Ascending aorta (tissue), 1 donor: ENCODE results near the gene STRBP.

DNA sequence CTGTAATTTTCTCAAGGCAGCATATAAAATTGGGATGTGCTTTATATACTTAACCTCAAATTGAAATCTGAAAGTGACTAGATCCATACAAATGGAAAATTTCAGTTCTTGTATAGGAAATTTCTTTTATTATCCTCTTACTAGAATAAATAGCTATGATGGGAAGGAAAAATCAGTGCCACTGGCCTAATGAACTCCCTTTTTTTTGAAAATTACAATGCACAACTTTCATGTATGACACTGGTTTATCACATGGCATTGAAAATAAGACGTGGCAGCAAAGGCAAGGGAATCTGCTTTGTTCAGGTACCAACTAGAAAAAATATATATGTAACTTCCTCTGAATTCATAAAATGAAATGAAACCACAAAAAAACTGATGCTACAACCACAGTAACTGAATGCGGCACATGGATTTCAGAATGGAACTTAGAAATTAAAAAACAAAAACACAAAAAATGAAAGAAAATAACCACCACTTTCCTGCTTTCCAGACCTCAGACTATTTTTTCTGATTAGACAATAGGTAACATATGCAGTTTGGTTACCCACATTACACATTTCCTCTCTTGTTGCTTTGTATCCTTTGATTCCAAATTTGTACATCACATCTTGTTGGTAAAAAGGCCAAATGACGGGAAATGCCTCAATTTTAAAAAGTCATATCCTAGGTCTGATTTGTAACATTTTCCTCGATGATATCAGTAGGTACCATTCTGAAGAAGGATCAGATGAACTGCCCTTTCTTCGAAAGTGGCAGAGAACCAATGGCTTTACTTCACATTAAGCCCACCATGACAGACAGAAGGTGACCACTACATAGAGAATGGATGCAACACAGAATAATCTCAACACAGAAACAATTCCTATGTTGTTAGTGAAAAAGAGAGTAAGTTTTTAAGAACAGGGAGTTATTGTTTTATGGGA lies 18.0 kb upstream of the PDCL start:
- PRO-cap = no peak

DNA sequence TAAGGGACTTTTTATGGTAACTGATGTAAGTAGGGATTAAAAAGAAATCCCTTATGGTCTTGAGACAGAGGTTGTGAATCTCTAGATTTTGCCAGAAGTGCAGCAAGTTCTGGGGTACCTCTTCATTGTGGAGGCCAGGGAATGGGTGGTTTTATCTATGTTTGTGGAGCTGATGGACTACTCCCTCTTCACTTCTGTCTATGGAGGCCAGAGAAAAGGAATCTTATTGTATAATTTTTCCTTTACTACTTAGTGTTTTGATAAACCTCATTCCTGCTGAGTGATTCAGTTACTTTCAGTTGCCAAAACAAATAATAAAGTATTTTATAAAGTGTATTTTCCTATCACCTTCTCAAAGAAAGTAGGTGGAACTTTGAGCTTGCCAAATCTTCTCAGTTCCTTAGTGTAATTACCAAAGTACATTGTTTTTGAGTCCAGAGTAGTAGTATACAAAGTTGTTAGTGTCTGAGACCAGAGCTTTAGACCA lies 13.3 kb downstream of the RABGAP1 start:
- PRO-cap = no peak

DNA sequence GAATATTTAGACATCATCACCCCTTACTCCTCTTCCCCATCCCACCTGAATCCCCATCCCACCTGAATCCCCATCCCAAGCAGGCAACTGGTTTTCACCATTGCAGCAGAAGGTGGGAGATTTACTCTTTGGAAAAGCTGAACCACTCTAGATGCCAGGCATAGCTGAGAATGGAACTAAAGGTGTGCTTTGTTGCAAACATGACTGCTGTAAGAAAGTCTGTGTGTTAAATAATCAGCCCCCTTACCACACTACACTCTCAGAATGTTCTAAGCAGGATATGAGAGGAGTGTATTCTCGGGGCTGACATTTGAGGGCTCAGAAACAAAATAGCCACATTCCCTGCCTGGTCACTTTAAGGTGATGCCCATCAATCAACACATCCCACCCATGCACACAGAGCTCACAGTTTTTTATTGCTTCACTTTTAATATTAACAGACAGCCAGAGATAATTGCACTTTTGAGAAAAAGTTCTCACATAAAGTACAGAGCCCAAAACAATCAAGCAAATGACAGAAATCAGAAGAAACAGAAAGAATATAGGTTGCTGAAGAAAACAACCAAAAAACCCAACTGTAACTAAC lies 8.5 kb downstream of the GPR21 start:
- PRO-cap = no peak

DNA sequence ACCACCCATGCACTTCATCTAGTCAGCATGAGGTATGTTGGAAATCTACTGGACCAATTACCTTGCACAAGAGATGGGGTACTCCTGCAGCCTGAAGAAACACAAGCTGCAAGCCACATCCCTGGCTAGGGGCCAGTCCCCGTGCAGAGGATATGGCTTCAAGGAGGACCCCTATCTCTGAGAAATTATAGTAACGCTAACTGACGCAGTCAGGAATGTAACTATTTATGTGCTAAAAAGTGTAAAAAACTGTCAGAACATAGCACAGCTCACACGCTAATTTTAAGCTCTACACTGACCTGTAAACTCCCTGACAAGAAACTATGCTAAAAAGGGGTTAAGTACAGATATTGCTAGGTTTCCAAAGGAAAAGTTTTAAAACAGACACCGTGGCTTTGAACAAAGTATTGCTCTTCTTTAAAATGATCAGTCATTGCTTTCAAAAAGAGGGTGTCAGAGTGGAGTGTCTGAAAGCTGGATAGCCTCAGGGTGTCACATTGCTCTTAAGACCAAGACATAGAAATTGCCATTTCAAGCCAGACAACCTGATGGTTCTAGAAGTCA lies 89.2 kb downstream of the GPR21 start:
- PRO-cap = no peak

DNA sequence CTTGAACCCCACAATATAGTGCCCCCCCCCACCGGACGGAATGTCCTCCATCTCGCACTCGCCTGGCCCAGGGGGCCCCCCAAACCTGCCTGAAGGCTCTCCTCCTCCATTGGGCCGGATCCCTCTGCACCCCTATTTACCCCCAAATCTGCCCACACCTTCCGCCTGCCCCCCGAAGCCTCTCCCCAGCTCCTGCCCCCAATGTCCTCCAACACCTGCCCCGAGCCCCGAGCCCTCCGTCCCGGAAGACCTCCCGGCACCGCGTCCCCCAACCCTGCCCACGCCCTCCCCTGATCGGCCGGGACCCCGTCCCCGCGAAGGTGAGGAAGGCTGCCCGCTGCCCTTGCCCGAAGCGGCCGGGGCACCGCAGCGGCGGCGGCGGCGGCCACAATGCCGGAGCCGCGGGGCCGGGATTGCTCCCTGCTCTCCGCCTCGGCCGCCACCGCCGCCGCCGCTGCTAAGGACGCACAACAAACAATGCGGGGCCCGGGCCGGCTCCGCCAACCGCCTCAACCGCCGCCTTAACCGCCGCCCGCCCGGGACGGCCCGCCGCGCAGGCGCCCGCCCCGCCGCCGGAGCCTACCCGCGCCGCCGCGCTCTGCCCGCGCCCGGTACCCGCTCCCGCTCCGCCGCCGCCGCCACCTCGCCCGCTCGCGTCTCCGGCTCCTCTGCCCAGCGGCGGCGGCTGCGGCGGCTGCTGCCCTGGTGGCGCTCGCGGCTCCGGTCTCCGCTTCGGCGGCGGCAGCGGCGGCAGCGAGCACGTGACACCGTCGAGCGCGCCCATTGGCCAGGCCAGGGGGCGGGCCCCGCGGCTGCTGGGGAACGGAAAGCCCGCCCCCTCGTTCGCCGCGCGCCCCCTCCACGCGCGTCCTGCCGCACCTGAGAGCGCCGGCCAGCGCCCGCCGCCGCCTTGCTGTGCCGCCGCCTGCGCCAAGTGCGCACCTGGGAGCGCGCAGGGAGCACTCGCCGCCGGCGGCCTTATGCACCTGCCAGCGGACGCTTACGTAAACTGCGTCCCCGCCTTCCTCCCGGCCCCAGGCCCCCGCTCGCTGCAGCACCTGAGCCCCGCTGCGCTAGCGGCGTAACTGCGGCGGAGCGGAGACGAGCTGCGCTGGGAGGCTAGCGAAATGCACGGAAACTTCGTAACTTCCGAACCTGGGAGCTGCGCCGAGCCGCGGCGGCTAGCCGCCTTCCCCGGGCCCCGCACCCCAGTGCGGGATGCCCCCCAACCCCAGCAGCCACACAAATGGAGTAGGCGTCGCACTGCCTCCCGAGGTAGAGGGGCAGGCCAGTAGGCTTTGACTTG lies at the start of gene STRBP:
Gene STRBP, minus strand, starts transcription at position 734 of the 1,306 bp plus-strand sequence.
- PRO-cap = unidirectional peak, minus-strand start at position 670 of the sequence

GRCh38 chr9:123282297-123283170 lies 14.1 kb upstream of the STRBP start:
- PRO-cap = no peak

DNA sequence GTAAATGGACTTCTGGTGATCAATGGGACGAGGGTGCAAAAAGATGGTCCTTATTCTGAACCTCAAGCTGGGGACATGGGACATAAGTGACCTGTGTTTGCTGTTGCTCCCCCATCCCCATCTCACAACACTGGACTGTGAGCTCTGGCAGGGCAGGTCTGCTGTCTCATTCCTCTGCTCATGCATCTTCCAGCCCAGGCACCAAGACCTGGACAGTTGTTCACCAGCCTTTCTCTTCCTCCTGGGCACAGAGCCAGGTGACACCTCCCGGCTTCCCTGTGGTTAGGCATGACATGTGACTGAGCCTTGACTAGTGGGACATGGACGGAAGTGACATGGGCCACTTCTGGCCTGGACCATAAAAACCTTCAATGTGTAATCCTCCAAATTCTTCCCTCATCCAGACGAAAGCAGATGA lies 26.8 kb upstream of the CRB2 start:
- PRO-cap = no peak

GRCh38 chr9:123395042-123395823 lies 39.2 kb downstream of the CRB2 start:
- PRO-cap = no peak

GRCh38 chr9:123501816-123502675 lies 146.0 kb downstream of the CRB2 start:
- PRO-cap = no peak

DNA sequence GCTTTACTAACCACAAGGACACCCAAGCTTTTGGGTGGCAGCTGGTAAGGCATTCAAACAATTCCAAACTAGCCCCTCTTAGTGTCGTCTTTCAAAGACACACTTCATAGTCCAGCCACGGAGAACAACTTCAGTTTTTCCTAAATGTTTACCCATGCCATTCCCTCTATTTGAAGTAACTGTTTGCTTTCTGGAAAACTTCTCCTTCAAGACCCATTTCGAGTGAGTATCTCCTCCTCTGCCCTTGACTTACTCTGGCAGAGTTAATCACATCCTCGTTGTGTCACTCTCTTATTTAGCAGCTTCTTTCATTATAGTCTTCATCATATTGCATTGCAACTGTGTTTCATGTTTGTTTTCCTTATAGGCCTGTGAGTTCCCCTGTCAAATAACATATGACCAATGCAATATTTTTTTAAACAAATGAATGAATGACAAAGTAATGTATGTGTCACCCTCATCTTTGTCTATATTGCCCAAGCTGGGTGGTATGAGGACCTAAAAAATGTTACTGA lies 172.8 kb downstream of the CRB2 start:
- PRO-cap = no peak

- PRO-cap = no peak
Observed at GRCh38 chr9:123543675-123544125, 187.7 kb downstream of the CRB2 start.

- PRO-cap = no peak
Observed at GRCh38 chr9:124190721-124191173, 67.0 kb upstream of the NEK6 start.

- PRO-cap = no peak
Observed at GRCh38 chr9:124263239-124263587, 5.5 kb downstream of the NEK6 start.

- PRO-cap = no peak
Observed at GRCh38 chr9:124291493-124292152, 33.9 kb downstream of the NEK6 start.

DNA sequence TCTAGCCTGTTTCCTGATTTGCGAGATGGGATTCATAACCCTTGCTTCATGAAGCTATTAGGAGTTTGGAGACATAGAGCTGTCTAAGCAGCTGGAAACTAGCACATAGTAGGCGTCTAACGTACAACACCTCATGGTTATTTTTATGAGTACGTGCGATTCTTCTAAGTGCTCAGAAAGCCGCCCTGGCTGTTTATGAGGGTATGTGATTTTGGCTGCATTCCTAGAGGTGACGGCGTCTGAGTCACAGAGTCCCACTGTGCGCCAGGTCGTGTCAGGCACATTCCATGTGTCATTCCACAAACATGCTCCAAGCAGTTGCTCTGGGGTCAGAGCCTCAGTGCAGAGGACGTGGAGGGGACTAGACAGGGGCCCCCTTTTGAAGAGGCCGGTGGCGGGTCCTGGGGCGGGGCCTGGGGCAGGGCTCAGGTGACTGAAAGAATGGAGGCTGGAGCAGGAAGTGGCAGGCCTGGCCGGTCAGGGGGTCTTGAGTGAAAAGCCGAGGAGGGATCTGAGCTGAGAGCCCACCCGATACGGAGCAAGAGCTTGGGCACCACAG lies 51.9 kb downstream of the NEK6 start:
- PRO-cap = bidirectional peak, plus-strand start at position 340 of the sequence, minus-strand start at position 125 of the sequence

DNA sequence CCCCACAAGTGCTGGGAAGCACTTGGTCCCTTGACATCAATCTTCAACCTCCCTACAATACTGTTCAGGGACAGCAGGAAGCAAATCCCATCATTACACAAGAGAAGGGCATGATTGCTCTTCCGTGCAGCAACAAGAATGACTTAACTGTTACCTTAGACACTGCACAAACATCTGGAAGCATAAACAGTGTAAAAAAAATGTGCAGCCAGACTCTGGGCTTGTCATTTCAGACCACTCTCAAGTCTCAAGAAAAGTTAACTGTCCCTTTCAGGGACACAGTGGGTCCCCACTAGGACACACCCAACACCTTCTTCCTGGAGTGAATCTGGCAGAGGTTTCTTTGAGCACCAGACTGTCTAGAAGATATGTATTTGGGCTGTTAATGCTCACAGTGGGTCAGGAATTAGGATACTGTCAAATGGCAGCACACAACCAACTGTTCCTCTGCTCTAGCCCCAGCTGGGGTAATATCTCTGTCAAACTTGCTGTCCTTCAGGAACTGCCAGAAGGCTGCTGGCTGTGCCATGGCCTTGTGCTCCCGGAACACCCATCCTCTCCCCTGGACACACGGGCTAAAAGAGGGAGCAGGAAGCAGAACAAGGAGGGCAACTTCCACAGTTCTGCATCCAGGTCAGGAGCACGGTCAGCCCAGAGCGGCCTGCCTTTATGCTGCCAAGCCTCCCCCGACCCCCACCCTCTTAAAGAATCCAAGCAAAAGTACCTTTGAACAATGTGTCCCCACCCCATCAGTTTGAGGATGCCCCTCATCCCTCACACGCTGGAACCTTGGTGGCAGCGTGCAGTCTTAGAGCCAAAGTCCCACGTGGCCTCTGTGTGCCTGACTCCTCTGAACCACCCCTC lies 61.0 kb downstream of the PSMB7 start:
- PRO-cap = no peak

GRCh38 chr9:124411494-124411981 lies 3.7 kb downstream of the PSMB7 start:
- PRO-cap = no peak

DNA sequence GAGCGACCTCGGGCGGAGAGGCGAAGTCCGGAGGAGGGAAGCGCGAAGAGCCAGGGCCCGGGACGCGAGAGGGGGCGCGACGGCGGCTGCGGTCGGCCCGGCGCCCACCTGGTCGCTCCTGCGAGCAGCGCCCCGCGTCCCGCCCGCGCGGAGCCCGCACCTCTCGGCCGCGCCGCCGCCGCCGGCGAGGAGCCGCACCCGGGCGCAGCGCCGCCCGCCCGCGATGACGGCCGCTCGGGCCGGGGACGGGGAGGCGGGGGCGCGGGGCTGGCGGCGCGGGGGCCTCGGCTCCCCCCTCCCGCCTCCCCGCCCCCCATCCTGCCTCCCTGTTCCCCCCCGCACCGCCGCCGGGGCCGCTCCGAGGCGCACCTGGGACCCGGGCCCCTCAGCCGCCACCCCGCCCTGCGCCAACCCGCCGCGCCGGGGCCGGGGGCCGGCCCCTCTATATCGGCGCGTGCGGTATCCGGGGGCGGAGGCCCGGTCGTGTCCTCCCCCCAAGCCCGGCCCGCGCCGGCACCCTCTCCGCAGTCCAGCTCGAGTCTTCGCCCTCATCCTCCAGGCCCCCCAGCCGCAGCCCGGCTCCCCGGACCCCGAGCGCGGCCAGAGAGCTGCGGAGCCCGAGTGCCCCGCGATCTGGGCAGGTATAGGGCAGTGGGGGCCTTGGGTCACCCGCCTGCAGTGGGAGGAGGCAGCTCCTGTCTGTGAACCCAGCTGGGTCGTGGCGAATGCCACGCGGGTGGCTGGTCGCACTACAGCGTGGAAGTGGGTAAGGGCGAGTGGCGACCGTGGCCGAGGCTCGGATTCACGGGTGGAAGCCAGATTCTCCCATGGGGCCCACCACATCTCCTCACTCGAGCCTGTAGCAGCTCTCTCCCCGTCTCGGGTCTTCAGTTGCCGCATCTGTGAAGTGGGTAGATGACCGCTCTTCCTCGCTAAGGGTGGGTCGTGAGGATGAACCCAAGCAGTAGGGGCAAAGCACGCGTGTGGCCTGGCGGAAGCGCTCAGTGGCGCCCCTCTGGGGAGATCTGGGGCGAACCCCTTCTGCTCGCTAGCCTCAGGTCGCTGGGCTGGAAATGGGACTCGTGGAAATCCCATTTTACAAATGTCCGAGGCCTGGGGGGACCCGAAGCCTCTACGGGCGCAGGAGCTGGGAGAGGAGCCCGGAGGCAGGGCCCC lies 2.2 kb downstream of the NR5A1 start:
- PRO-cap = no peak

GRCh38 chr9:124511991-124512386 lies 4.8 kb upstream of the NR5A1 start:
- PRO-cap = no peak

- PRO-cap = no peak
Observed at GRCh38 chr9:124723212-124723724, 47.8 kb downstream of the NR6A1 start.